Type B pancreatic cell (in vitro differentiated cells): ENCODE data around the genes MTHFD1, AKAP5 and HSPA2.

- PRO-cap, result no peak
Observed at GRCh38 chr14:63752709-63753261, 24.9 kb upstream of the SGPP1 start.

DNA sequence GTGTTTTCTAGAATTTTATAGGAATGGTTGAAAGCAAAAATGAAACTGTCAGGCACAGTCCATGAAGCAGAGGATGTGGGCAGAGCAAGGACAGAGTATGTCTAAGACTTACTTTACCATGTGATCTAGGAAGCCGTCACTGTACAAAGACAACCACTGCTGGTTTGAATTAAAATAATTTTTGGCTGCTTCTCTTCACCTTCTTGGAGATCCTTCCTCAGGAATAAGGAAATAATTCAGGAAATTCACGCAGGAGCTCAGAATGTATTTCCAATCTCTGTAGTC is 31.6 kb upstream of the SGPP1 start:
- PRO-cap, result no peak

- PRO-cap, result no peak
Observed at GRCh38 chr14:63855215-63855794, 2.5 kb downstream of the SYNE2 start.

GRCh38 chr14:63998710-63999260 is 146.0 kb downstream of the SYNE2 start:
- PRO-cap, result no peak

DNA sequence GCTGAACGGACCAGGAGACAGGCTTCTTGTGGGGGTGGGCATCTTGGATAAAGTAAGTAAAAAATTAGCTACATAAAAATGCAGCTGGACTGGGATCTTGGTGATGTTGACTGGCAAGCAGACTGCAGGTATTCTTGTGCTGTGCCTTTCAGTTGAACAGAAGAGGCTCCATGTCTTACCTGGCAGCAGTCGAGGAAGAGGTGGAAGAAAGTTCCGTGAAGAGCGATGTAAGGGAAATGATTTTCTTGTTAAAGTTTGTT is 195.6 kb downstream of the ESR2 start:
- PRO-cap, result no peak

GRCh38 chr14:64200838-64201245 is 93.3 kb downstream of the ESR2 start:
- PRO-cap, result no peak

DNA sequence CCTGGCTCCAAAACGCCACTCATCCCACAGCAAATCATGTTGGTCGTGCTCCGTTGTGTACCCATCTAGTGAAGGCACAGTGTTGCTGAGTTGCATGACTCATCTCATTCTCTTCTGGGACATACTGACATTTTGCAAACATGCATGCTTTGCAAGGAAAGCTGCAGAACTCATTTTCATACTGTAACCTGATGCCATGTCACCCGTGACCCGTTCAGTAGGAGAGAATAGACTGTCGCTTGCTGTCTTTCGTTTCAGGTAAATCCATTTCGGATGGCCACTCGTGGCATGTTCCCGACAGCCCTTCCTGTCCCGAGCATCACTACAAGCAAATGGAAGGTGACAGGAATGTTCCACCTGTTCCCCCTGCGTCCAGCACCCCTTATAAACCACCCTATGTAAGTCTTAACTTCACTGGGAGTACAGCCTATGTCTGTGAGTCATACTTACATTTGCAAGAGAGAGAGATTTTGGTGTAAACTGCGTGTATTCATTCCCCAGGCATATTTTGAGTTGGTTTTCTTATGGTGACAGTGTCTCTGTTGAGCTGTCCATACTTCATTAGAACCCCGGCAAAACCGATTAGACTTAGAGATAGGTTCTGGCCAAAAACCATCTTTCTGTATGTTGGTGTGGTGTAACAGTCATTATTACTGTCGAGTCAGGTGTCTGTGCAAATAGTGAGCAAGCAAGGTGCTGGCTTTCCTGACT is 78.0 kb downstream of the ESR2 start:
- PRO-cap, result no peak

DNA sequence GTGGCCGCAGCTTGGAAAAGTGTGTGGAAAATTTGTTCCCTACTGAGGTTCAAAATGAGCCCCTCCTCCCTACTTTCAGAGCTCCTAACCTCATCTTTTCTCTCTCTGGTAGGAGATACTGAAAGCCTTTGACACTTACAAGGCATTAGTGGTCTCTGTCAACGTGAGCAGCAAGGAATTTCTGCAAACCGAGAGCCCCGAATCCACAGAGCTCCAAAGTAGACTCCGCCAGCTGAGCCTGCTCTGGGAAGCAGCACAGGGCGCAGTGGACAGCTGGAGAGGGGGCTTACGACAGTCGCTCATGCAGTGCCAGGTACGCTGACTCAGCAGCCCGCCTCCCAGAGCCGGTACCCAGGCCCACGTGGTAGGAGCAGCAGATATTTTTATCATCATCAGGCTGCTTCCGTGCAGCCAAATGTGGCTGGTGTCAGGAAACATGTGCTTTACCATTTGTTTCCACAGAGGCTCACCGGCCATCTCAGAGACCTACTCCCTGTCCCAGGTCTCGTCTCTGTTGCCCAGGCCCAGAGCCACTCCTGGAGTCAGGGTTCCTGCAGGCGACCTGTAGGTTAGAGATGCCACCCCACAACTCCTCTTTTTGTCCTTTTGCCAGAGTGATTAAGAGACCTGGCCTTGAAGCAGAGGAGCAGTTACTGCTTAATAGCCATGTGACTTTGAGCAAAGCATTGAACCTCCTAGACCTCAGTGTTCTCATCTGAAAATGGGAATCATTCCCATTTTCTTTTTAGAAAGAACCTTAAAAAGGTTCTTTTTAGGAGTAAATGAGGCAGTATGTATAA is 73.6 kb downstream of the ESR2 start:
- PRO-cap, result no peak

DNA sequence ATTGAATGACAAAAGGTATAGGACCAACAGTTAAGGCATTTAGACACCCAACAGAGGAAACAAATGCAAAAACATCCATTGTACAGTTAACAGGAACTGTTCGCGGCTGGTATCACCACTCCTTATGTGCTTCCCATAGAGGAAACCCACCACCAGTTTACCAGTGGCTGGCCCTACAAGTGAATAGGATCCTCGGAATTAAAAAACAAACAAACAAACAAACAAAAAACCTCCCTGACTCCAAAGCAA is 65.7 kb downstream of the ESR2 start:
- PRO-cap, result no peak

GRCh38 chr14:64232187-64233318 is 61.6 kb downstream of the ESR2 start:
- PRO-cap, result no peak

DNA sequence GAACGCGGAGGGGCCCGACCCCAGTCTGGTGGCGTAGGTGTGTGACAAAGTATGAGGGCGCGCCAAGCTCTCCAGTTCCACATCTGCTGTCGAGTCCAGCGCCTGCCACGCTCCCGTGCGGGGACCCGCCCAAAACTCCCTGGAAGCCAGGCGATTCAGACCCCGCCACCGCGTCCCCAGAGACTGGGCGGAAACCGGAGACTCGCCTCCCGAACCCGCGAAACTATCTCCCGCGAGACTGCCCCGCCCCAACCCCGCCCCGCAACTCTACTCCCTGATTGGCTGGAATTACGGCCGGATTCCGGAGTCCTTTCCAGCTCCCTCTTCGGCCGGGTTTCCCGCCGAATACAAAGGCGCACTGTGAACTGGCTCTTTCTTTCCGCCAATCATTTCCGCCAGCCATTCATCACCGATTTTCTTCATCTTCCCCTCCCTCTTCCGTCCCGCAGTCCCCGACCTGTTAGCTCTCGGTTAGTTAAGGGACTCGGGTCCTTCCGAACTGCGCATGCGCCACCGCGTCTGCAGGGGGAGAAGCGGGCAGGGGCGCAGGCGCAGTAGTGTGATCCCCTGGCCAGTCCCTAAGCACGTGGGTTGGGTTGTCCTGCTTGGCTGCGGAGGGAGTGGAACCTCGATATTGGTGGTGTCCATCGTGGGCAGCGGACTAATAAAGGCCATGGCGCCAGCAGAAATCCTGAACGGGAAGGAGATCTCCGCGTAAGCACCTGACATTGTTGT is at the start of gene MTHFD1:
MTHFD1 (plus strand) TSS at position 599 of the 735 bp plus-strand sequence.
- PRO-cap, result bidirectional peak, plus-strand start at position 306 of the sequence, minus-strand start at position 185 of the sequence; bidirectional peak, plus-strand start at position 599 of the sequence, minus-strand start at position 349 of the sequence

DNA sequence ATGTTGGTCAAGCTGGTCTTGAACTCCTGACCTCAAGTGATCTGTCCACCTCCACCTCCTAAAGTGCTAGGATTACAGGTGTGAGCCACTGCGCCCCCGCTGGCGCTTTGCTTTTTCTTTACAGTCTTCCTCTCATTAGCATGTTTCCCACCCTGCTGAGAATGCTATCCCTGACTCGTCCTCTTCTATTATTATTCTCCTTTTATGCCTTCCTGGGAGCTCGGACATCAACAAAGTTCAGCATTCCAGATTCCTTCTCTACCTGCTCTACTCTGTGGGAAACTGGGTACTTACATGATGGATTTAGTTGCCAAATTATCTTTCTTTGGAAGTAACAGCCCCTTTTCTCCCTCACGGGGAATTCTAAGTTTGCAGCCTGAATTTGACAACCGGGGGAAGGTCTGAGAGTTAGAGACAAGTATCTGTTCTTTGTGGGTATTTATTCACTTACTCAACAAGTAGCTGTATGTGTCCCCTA is 3.3 kb downstream of the MTHFD1 start:
- PRO-cap, result no peak

DNA sequence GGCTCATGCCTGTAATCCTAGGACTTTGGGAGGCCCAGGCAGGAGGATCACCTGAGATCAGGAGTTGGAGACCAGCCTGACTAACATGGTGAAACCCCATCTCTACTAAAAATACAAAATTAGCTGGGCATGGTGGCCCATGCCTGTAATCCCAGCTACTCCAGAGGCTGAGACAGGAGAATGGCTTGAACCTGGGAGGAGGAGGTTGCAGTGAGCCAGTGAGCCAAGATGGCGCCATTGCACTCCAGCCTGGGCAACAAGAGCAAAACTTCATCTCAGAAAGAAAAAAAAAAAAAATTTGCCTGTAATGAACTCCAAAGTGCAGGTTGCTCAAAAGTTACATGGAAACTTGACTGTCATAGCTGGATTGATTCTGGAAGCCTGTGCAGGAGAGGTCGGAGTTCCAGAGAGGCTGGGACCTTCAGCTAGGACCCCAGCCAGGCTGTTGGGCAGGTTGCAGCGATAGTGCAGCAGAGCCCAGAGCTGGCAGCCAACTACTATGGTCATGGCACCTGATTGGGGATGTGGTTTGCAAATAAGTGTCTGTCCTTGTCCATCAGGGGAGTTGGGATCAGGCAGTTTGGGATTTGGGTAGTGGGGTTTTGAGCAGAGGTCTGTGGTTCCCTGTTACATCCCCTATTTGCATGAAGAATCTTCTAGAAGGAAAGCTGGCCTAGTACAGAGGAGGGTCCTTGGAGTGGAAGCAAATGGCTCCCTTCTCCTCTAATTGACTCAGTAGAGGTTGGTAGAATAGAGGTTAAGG is 5.2 kb downstream of the MTHFD1 start:
- PRO-cap, result no peak

DNA sequence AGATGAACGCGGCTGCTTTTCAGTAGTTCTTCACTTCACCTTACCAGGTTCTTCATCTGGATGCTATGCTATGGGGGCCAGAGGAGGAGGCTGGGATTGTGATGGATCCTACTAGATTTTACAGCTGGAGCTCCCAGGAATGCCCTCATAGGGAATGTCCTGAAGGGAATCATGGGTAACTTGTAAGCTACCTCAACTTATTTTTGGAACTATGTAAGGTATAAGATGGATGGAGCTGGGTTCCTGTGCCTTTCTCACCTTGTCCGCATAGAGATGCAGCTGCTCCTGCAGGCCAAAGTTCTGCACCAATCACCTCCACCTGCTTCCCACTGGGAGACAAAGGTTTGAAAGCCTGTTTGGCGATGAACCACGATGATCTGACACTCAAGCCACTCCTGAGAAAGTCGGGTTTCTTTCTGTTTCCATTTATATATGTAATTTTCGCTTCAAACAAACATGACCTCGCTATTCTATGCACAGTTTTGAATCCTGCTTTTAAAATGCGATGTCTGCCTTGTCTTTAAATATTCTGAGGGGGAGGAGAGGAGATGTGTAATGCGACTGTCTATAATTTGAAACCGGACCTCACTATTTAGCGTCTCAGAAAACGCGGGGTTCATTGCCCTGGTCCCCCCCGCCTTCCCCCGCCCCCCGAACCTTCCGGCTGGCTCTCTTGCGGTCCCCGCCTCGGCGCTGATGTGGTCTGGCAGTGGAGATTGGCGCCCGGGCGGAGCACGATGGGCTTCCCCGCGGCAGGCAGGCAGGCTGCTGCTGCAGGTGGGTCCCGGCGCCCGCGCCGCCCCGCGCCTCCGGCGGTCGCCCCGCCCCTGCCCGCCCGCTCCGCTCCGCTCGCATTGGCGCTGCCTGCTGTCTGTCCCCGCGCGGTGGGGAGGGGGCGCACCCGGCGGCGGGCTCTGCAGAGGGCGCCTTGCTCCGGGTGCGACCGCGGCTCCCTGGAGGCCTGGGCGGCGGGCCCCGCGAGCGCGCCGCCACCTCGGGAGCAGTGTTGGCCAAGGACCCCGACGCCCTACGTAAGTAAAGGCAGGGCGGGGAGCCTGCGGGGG is at the start of gene AKAP5:
AKAP5 (plus strand) TSS at position 917 of the 1,064 bp plus-strand sequence.
- PRO-cap, result bidirectional peak, plus-strand start at position 919 of the sequence, minus-strand start at position 695 of the sequence

GRCh38 chr14:64501345-64501508 is 2.4 kb downstream of the ZBTB25 start:
- PRO-cap, result no peak

- PRO-cap, result no peak
Observed at GRCh38 chr14:64521547-64522657, 17.3 kb downstream of the ZBTB1 start.

- PRO-cap, result unidirectional peak, plus-strand start at chr14:64540741
Observed at GRCh38 chr14:64540652-64541005, at the start of gene HSPA2. TSS of gene HSPA2 (plus strand) at chr14:64540741.

DNA sequence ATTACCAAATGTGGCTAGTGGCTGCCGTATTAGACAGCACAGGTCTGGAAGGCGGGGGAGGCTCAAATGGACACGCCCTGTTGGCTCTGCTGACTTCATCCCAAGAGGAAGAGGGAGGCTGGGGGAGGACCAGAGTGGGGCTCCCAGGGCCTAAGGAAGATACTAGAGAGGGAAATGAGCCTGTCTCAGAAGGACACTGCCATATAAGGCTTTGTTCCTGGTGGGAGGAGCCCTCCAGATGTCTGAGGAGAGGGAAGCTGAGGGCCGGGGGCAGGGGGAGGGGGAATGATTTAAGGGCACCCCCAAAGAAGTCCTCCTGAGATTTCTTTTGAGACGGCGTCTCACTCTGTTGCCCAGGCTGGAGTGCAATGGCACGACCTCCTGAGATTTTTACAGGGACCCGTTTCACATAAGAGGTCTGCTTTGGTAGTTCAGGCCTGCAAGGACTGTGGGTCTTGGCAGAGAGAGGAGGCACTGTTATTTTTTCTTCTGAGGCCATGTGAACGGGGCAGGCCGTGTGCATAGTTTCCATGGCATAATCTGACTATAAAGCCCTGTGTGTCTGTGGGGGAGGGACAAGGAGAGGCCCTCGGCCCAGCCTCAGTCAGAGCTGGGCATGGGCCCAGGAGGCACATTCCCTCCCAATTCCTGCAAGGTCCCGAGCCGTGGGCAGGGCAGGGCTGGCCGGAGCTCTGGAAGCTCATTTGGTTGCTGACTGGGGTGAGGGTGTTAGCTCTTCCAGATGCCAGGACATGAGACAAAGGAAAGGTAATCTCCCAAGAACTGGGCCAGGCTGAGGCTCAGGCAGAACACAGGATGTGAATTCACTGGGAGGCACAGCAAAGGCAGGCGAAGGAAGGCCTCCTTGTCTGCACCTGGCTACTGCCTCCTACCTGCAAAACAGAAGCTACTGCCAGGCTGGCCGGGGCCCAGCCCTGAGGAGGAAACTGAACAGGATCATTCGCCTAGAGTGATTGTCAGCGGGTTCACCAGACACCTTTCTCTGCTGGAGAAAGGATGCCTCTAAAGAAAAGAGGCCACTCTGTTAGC is 22.1 kb upstream of the PLEKHG3 start:
- PRO-cap, result no peak

DNA sequence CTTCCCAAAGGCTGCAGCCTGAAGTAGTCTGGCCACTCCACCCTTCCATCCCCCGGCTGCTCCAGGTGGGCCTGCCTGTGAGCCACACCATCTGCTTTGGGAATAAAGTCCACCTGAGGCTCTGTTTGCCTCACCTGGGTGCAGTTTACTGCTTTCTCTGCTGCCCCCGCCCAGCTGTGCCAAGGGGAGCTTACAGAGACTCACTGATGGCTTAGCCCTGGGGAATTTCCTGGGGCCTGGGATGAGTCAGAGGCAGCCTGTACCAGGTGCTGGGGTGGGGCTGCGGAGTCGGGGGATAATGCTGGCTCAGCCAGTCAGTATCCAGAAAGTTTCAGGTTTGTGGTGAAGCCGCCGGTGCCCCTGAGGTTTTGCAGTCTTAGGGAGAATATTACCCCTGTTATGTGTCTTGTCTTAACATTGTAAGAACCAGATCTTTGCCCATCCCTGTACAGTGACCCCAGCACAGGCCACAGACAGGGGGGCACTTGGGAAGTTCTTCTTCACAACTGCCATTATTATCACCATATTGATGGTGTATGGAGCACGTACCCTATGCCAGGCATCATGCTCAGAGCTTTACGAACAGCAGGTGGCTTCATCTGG is 22.4 kb downstream of the PLEKHG3 start:
- PRO-cap, result no peak

GRCh38 chr14:64732545-64733257 is 28.5 kb downstream of the PLEKHG3 start:
- PRO-cap, result no peak